Metastatic Liver Carcinoma in the Lung (tissue), 2 donors: Measurements from ENCODE around the gene TACC2.

GRCh38 chr10:119421955-119422504 is 120.5 kb downstream of the RGS10 start:
- PRO-cap, 2 experiments = no peak in any of the 2 experiments

- PRO-cap, 2 experiments = no peak in any of the 2 experiments
These were observed 100.4 kb downstream of the RGS10 start for GRCh38 chr10:119441837-119442870.

DNA sequence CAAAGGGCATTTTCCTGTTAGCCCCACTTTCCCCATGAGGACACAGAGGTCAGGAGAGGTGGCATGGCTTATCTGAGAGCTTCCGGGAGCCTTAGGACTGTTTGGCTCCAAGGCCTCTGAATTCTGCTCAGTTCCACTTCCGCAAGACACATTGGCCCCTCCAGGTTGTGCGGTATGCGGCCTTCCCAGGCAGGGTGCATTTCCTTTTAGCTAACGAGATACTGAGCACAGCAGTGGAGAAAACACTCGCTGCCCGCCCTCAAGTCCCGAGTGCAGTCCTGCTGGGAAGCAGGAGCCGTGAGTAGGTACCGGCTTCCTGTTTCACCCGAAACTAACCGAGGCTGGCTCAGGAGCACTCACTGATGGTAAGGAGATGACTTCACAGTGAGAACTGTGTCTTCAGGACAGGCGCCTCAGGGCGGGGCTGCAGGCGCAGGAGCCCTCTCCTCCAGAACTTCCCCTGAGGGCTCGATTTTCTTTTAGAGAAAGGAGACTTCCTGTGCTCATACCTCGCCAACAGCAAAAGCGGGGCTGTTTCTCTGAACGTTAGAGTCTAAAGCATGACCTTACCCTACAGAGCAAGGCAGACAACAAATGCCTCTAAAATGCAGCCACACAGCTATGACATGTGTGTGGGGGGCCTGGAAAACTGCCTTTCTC is 26.0 kb downstream of the RGS10 start:
- PRO-cap, 2 experiments = peak in 1 of 2 experiments; most common plus-strand start position 328 of the sequence (in 1); most common minus-strand start position 333 of the sequence (in 1)

DNA sequence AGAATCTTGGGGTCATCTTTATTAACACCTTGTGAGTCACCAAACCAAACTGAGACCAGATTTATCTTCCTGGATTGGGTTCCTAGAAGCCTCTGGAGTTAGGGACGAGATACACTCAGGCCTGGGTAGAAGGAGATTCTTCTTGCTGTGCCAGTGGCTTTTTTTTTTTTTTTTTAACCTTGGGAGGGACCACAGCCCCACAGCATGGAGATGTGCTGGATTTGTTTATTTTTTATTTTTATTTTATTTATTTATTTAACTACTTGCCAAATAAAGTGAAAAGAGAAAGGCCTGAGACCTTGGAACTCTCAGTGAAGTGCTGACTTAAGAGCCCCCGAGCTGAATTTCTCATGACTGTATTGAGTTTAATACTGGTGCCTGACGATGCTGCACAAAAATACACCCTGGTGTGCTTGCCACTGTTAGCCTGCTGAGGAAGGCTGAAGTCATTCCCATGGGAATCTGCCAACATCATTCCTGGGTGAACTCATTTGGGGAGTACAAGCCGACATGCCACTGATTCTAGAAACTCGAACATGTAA is 27.4 kb downstream of the BAG3 start:
- PRO-cap, 2 experiments = no peak in any of the 2 experiments

DNA sequence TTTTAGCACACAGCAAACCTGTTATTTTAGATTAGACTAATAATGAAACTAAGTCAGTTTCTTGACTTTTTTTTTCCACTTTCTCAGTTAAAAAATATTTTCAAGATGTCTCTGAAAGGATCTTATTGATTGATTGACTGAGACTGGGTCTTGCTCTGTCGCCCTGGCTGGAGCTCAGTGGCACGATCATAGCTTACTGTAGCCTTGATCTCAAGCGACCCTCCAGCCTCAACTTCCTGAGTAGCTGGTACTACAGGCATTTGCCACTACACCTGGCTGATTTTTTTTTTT is 20.4 kb upstream of the INPP5F start:
- PRO-cap, 2 experiments = no peak in any of the 2 experiments

DNA sequence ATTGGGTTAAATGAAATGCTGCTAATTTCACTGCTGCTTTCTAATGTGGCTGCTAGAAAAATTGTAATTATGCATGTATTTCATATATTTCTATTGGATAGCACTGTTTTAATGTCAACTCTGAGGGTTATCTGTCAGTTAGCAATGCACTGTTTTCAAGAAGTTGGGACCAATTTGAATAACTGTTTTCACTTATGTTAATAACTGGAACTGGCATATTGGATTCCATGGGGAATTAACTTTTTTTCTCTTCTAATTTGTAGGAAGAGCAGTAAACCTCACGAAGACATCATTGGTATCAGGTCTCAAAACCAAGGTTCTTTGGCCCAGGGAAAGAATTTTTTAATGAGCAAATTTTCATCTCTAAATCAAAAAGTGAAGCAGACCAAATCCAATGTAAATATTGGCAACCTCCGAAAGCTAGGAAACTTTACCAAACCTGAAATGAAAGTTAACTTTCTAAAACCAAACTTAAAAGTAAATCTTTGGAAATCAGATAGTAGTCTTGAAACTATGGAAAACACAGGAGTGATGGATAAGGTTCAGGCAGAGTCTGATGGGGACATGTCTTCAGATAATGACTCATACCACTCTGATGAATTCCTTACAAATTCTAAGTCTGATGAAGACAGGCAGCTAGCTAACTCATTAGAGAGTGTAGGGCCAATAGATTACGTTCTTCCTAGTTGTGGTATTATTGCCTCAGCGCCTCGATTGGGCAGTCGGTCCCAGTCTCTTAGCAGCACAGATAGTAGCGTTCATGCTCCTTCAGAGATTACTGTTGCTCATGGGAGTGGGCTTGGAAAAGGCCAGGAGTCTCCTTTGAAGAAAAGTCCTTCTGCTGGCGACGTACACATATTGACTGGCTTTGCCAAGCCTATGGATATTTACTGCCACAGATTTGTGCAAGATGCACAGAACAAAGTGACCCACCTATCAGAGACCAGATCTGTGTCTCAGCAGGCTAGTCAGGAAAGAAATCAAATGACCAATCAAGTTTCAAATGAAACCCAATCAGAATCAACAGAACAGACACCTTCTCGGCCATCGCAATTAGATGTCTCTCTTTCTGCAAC is 45.9 kb downstream of the MCMBP start:
- PRO-cap, 2 experiments = no peak in any of the 2 experiments

GRCh38 chr10:120127653-120128137 is 235.2 kb downstream of the SEC23IP start:
- PRO-cap, 2 experiments = no peak in any of the 2 experiments

- PRO-cap, 2 experiments = no peak in any of the 2 experiments
These were observed 33.6 kb downstream of the WDR11 start for GRCh38 chr10:120884772-120885150.

GRCh38 chr10:121034309-121034730 is 183.2 kb downstream of the WDR11 start:
- PRO-cap, 2 experiments = no peak in any of the 2 experiments

DNA sequence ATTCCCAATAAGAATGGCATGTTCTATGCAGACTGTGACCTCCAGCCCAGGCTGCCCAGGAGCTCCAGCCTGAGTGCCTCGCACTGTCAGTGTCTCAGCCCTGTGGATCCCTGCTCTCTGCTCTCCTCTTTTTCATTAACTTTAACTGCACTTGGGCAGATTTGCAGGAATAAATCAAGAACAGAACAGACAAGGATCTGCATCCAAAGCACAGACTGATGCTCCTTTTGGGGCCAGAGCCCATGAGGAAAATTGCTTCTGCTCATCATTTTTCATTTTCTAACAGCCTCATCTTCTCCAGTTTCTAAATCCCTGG is 225.7 kb downstream of the WDR11 start:
- PRO-cap, 2 experiments = no peak in any of the 2 experiments

- PRO-cap, 2 experiments = no peak in any of the 2 experiments
These were observed 297.1 kb downstream of the WDR11 start for GRCh38 chr10:121148360-121148559.

DNA sequence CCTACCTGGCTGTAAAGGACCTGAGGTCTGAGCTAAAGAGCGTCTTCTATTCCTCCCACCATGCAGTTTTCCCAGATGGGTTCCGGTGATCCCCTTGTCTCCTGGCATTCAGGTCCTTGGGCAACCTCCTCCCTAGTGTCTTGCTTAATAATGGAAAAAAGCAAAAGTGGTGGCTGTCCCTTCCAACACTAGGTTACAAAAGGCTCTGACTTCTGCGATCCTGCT is 48.9 kb downstream of the FGFR2 start:
- PRO-cap, 2 experiments = no peak in any of the 2 experiments

GRCh38 chr10:121572804-121573603 is 25.2 kb downstream of the FGFR2 start:
- PRO-cap, 2 experiments = no peak in any of the 2 experiments

GRCh38 chr10:121886951-121887682 is 40.7 kb downstream of the ATE1 start:
- PRO-cap, 2 experiments = no peak in any of the 2 experiments

DNA sequence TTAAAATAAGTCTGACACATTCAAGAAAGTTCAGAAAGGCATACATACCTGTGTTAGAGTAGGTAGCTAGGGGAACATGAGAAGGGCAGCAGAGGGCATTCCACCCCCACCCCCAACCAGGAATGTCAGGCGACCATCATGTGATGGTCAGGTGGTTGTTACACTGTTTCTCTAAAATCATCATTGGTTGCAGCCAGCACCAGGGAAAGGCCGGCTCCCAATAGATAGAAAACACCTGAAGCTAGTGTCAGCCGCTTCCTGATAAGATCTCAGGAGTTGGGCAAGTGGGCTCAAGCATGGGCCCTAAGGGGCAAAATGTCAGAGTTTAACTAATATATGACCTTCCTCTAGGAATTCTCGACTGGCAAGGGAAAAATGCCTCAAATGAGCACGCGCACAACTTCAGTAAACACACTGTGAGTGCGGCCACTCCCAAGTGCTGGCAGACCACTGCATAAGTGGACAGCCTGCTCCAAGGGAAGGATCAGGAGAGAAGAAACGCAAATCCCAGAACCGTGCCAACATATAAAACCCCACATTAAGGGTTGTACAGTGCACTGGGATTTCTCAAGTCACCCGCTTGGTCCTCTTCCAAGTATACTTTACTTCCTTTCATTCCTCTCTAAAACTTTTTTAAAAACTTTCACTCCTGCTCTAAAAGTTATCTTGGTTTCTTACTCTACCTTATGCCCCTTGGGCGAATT is at the start of gene TACC2:
Gene TACC2 (plus strand): TSS at position 455 of the 704 bp plus-strand sequence.
- PRO-cap, 2 experiments = no peak in any of the 2 experiments

DNA sequence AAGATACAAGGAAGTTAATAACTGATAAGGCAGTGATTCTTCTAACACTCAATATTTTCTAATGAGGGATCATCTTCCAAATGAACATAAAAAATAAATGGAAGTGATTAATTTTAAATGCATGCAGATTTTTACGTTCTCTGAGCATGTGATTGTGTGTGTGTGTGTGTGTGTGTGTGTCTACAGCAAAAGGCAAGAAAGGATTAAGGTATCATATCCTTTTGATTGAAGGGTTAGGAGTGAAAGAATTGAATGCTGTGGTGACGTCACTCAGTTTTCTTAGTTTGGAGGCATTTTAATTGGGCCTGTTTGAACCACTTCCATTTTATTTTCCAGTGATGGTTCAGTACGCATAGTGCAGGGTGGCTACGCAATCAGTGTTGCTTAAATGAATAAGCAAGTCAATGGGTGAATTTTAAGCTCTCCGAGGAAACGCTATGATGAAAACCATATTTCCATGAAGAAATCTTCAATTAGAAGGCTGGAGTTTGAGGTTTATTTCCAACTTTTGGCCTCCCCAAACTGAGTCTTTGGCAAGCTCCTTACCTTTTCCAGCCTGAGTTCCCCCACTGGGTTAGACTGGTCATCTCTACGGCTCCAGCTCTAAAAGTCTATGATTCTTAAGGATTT is 31.3 kb downstream of the TACC2 start:
- PRO-cap, 2 experiments = no peak in any of the 2 experiments

GRCh38 chr10:122028793-122029294 is 39.9 kb downstream of the TACC2 start:
- PRO-cap, 2 experiments = no peak in any of the 2 experiments

DNA sequence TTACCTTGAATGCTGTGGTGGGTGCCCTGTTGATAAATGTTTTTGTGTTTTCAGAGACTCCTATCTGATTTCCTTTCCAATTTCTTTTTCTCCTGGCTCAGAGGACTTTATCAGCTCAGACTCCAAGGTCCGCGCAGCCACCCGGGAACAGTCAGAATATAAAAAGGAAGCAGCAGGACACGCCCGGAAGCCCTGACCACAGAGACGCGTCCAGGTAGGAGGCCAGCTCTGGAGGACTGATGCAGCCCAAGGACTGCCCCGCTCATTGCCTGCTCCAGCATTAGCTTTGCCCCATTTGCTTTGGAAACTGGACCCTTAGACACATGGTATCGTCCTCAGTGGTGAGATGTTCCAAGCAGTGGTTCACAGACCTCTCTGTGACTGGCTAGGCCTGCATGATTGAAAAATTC is 61.4 kb downstream of the TACC2 start:
- PRO-cap, 2 experiments = no peak in any of the 2 experiments

DNA sequence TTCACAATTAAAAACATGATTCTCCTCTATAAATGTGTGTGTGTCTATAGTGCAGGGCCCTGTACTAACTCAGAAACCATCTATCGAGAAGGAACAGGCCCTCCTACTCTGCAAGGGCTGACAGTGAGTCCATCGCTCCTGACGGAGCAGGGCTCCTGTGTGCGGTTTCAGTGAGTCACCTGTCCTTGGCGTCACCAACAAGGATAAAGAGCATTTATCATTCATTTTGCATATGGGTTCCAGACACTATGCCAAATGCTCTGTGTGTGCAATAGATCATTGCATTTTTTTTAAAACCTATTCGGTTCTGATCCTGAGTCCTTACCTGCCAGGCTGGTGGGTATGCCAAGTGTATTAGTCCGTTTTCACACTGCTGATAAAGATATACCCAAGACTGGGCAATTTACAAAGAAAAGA is 63.8 kb downstream of the TACC2 start:
- PRO-cap, 2 experiments = no peak in any of the 2 experiments

- PRO-cap, 2 experiments = no peak in any of the 2 experiments
These were observed 65.5 kb downstream of the TACC2 start for GRCh38 chr10:122054303-122054938.